Thoracic aorta endothelial cell (primary cell): ENCODE data around the genes TRIM44 and IFTAP.

DNA sequence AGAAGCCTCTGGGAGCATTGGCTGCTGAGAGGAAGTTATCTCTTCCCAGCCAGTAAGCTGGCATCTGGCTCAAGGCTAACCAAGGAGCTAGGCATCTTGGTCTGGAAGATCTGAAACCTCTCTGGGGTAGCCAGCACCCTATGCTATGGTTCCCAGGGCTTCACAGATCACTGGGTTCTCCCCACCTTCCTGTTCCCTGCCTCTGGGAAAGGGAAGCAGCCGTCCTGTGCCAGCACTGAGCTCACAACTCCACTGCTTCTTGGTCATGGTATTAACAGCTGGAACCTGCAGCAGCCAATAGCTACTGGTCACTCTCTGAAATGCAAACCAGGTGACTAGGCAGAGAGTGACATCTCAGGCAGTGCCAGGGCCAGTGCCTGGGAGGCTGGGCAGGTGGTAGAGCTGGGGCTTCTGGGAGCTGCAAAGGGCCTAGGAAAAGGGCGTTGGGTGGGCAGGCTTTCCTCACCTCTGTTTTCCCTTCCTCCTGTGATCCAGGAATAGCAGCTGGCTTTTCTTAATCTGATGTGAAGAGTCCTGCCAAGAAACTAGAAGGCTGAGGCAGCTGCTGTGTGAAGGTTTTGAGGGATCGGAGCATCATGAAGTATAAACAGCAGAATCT, 22.3 kb upstream of the CD44 start:
- CAGE, long polyA plus RNA, result no peak

DNA sequence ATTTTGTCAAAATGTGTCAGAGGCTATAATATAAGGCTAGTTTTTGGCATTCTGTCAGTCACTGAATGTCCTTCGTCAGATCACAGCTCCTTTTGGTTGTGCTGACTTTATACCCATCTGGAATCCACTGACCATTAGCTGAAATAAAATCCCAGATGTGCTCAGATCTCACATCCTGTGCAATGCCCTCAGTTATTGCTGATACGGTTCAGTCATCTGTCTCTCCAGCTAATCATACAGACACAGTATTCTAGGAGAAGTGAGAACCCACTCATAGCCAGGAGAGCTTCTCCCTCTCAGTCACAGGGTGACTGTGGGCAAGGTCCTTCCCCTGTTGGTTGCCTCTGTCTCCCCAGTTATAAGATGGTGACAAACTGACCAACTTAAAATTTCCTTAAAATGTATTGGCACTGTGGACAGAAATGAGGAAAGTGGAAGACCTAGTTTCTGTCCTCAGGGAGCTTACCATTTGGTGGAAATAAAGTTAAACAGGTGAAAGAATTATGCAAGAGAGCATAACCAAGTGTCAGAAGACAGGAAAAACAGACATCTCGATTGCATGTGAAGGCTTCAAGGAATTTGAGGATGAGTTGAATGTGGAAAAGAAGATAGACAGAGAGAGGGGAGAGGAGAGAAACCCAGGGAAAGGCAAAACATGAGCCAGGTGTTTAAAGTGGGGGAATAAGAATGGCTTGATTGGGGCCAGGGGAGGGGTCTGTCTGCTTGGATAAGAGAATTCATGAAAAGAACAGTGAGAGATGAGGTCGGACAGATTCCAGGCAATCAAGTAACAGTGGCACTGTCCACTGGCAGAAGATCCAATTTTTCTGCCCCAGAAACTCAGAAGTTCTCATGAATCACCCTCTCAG, 11.8 kb downstream of the CD44 start:
- CAGE, long polyA plus RNA, result no peak

DNA sequence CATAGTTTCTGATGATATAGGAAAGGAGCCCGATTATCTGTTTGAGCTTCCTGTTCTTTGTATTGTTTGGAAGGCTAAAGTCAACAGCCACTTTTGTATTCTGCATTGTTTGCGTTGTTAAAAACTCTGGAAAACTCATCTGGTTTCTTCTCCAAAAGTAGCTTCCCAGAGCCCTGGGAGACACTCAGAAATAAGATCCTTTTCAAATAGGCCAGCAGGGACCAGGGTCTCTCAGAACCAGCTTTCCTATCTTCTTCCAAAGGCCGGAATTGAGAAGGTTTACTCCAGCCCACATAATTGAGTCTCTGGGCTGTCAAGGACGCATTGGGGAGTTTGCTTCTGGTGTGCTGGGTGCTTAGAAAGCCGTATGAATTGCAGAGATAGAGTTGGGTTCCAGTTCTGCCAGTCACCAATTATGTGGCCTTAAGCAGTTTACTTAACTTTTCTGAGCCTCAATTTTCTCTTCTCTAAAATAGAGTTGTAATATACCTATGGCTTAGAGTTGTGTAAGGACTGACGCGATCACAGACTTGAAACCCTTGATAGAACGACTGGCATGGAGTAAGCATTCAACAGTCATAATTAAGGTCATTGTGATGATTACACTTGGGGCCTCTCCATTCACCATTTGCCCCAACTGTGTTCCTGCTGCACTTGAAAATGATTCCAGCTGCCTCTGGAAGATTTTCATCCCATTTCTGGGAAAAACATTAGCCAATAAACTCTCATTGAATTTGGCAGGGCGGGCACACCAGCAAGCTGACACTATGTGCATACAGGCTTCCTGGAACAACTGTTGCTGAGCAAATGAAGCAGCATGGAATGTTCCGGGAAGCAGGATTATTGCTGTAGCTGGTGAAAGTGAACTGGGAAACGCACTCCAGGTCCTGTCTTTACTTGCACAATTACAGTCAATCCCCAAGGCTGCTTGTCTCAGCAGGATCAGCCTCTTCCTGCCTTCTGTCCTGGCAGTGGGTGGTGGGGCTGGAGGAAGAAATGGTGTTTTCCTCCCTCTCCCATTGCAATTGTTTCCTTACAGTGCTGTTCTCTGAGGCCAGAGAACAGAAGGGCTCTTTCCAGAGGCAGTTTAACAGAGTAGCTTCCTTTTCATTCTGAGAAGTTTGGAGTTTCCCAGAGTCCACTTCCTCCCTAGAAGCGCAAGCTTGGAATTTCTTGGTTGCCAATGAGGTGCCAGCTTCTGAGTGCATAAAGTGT, 19.4 kb downstream of the CD44 start:
- CAGE, long polyA plus RNA, result no peak

GRCh38 chr11:35180083-35180713, 41.2 kb downstream of the CD44 start:
- CAGE, long polyA plus RNA, result no peak

GRCh38 chr11:35230922-35231393, 92.0 kb downstream of the CD44 start:
- CAGE, long polyA plus RNA, result no peak

DNA sequence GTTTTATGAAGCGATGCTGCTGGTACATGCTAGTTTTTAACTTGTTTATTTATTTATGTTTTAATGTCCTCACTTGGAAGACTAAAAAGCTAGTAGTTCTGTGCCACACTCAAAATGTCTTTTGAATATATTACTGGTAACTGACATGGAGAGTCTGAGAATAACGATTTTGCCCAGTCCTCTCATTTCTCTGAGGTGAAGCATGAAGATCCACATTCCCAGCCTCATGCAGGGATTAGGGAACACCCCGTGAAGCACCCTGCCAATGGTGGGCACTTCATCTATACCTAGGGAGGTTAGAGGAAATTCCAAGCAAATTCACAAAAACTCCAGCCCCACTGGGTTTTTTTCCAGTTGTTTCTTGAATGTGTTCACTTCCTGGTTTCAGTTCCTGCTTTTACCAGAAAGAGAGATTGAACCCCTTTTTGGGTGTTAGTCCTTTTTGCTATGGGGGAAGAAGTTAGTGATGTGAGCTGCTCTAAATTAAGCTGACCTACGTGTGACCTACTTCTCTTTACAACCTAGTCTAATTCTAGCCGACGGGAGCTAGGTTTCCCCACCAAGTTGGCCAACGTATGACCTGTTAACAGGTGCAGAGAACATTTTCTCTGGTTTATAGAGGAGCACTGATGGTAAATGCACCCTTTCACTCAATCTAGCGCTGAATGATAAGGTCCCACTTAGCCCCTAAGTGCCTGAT, 106.1 kb downstream of the SLC1A2 start:
- CAGE, long polyA plus RNA, result no peak

DNA sequence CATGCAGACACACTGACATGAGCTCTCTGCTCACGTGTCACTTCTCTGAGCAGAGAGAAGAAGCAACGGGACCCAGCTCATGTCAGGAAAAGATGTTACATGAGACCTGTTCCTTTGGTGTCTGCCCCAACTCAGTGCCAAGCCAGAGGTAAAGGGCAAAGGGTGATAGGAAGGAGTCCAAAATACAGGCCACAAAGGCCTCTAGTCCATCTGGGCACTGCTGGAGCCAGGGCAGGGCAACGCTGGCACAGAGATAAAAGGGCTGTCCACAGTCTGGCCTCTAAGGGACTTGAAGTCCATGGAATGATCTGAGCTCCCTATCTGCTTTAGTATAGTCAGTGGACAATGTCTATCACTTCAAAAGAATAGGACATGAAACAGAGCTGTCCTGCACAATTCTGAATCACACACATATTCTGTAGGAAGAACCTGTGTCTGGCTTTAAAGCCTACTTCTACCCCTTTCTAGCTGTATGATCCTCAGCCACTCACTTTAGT, 79.2 kb downstream of the SLC1A2 start:
- CAGE, long polyA plus RNA, result no peak

DNA sequence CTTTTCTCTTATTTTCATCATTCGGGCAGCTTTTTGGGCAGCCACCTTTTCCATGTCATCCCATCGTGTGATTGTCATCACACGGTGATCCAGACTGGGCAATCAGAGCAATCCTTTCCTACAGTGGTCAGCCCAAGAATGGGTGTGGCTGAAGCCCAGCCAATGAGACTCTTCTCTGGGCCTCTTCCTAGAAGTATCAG, 38.3 kb downstream of the SLC1A2 start:
- CAGE, long polyA plus RNA, result no peak

GRCh38 chr11:35661812-35662302, 718 bp upstream of the TRIM44 start:
- CAGE, long polyA plus RNA, result no peak

DNA sequence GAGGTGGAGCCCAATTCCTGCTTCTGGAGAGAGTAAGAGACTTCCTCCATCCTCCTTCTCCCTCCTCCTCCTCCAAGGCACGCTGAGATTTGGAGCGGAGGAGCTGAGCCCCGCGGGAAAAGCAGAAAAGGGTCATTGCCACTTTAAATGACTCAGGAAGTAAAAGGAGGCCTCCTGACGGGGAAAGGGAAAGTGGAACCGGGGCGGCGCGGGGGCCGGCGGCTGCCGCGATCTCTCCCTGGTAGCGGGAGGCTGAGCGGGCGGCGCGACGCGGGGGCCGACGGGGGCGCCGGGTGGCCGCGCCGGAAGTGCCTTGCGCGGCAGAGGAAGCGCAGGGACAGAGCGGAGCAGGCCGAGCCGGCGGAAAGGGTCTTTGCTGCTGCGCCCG, at the start of gene TRIM44:
TSS of gene TRIM44 (plus strand) at position 218 of the 388 bp plus-strand sequence.
- CAGE, long polyA plus RNA, result no peak

- CAGE, long polyA plus RNA, result no peak
Observed at GRCh38 chr11:35919197-35919525, 24.7 kb upstream of the LDLRAD3 start.

DNA sequence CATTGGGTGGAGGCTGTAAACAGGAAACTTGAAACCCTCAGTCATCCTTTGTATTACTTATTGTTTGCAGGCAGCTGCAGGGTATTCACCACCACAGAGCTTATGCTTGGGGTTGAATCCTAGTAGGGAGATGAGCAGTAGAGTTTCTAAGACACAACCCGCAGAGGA, 24.5 kb upstream of the LDLRAD3 start:
- CAGE, long polyA plus RNA, result no peak

DNA sequence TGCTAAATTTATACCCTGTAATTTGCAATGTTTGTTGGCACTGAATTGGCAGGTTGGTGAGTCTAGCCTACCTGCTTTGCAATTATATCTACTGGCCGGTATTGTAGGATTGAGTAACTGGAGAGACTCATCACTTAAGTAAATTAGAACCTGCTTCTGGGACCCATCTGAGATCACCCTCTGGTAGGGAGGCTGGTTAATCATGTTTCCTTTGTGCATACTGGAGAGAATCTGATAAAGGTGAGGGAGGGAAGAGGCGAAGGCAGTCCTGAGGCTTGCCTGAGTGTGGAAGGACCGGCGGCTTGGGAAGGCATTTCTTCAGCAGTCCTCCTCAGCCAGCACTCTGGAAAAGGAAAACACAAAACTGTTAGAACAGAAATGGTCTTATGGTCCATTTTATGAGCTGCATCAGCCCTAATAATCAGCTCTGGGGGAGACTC, 63.4 kb downstream of the LDLRAD3 start:
- CAGE, long polyA plus RNA, result no peak

- CAGE, long polyA plus RNA, result no peak
Observed at GRCh38 chr11:36227102-36227515, 62.1 kb downstream of the COMMD9 start.

GRCh38 chr11:36356125-36356383, 60.0 kb downstream of the PRR5L start:
- CAGE, long polyA plus RNA, result no peak

- CAGE, long polyA plus RNA, result no peak
Observed at GRCh38 chr11:36372544-36372843, 76.4 kb downstream of the PRR5L start.

DNA sequence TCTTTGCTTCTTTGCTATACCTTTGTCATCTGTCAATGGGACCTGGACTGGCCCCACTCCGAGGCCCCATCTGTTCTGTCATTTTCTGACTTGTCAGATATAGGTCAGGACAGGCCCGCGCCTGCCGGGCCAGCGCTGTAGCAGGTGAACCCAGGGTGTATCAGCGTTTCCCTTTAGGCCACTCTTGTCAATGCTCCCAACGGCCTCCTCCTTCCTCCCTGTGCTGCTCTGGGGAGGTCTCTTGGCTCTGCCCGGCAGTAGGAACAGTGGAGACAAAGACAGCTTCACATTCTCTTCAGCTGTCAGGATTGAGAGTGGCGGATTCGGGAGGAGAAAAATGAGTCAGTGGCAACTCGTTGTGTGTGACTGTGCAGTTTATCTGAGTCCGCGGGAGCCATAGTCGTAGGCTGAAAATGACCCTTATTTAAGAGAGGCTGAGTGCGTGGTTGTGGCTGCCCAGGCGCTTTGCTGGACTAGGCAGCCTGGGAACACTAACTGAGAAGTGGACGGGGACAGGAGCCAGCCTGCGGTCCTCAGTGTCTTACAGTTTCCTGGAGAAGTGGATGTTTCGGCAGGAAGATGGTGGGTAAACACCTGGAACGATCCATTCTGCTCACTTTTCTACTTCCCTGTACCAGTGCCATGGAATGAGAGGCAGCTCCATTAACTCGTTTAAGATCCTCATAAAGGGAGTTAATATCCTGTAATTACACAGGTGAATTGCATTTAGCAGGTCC, 102.3 kb downstream of the PRR5L start:
- CAGE, long polyA plus RNA, result no peak

- CAGE, long polyA plus RNA, result no peak
Observed at GRCh38 chr11:36540851-36541451, 26.9 kb upstream of the RAG1 start.

DNA sequence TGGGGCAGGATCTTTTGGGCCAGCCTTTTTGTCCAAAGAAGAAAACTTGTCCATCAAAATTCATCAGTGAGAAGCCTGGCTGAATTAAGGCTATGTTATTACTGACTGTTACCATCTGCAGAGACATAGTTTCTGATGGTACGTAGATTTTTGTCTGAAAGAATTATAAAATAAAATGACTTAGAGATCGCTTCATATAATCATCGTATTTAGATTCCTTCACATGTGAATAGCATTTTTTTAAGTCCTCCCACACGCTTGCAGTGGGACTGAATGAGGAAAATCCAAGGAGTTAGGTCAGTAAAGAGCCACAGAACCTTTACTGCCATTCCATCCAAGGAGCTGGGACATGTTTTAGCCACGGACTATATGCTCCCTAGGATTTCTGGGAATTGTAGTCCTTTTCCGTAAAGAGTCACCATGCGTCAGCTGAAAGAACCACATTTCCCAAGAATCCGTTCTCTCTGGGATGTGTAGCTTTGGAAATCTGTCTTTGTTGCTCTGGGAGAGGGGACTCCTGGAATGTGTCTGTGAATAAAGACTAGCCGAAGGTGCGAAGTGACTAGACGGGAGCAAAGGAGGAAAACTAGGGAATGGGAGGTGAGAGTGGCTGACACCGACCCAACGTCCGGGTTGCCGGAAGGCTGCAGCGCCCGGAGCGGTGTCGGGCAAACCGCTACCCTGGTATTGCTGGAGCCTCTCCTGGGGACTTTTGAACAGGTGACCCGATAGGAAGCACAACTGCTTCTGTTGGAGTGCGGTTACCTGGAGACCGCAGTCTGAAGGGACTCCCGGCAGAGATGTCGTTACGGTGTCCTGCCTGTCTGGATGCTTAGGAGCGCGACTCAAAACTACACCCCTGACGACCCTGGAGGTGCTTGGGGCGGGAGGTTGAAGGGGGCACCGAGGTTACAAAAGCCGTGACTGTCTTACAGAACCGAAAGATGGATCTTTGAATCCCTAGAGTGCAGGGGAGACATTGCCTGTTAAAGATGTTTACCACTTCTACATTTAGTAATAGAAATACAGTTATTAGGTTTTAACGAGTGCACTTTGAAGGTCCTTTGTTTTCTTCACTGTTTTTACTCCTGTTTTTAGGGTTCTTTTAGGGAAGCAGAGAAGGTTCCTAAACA, at the start of gene IFTAP:
TSS of gene IFTAP (plus strand) at position 461 of the 1,133 bp plus-strand sequence.
- CAGE, long polyA plus RNA, result no peak

GRCh38 chr11:38989012-38989428, 2391.0 kb upstream of the RAG2 start:
- CAGE, long polyA plus RNA, result no peak